Daoy (cell line): ENCODE measurements around a stretch of chr1.

- RAMPAGE, long total RNA: no peak
Measured at GRCh38 chr1:180189871-180190844, 35.5 kb downstream of the QSOX1 start.

- RAMPAGE, long total RNA: no peak
Measured at GRCh38 chr1:180196017-180196845, 33.8 kb upstream of the LHX4 start.

GRCh38 chr1:180197006-180197742, 32.9 kb upstream of the LHX4 start:
- RAMPAGE, long total RNA: no peak

GRCh38 chr1:180269958-180270267, 39.8 kb downstream of the LHX4 start:
- RAMPAGE, long total RNA: no peak

GRCh38 chr1:180530375-180530911, 28.1 kb upstream of the ACBD6 start:
- RAMPAGE, long total RNA: no peak

DNA sequence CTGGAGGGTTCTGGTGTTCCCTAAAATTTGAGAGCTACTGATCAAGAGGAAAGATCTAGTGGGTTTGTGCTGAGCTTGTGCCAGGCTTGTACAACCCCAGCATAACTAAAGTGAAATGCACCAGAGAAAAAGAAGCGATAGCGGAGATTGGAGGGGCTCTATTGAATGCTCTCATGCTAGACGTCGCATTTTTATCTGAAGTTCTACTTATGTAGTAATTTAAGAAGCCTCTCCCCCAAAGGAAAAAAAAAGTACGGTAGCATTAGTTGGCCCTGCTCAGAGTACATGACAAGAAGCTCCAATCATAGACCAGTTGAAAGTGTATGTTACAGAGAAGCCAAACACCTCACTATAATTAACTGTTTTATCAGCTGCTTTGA, 36.6 kb upstream of the ACBD6 start:
- RAMPAGE, long total RNA: no peak

DNA sequence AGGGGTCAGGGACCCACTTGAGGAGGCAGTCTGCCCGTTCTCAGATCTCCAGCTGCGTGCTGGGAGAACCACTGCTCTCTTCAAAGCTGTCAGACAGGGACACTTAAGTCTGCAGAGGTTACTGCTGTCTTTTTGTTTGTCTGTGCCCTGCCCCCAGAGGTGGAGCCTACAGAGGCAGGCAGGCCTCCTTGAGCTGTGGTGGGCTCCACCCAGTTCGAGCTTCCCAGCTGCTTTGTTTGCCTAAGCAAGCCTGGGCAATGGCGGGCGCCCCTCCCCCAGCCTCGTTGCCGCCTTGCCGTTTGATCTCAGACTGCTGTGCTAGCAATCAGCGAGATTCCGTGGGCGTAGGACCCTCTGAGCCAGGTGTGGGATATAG, 40.6 kb upstream of the KIAA1614 start:
- RAMPAGE, long total RNA: no peak

DNA sequence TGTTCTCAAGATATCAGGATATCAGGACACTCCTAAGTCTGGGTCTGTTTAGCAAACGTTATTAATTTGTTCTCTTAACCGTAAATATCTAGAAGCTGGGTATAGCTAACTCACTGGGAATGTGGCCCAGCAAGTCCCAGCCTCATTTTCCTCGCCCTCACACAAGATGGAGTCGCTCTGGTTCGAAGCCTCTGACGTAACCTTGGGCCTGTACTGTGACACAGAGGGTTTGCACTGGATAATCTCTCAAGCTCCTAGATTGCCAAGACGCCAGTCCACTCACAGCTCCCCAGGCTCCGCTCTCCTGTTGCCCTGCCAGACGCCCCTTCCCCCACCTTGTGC, 1.2 kb upstream of the KIAA1614 start:
- RAMPAGE, long total RNA: no peak

GRCh38 chr1:180911871-180912122, 900 bp upstream of the KIAA1614 start:
- RAMPAGE, long total RNA: no peak

GRCh38 chr1:180935460-180936034, 22.9 kb downstream of the KIAA1614 start:
- RAMPAGE, long total RNA: no peak

DNA sequence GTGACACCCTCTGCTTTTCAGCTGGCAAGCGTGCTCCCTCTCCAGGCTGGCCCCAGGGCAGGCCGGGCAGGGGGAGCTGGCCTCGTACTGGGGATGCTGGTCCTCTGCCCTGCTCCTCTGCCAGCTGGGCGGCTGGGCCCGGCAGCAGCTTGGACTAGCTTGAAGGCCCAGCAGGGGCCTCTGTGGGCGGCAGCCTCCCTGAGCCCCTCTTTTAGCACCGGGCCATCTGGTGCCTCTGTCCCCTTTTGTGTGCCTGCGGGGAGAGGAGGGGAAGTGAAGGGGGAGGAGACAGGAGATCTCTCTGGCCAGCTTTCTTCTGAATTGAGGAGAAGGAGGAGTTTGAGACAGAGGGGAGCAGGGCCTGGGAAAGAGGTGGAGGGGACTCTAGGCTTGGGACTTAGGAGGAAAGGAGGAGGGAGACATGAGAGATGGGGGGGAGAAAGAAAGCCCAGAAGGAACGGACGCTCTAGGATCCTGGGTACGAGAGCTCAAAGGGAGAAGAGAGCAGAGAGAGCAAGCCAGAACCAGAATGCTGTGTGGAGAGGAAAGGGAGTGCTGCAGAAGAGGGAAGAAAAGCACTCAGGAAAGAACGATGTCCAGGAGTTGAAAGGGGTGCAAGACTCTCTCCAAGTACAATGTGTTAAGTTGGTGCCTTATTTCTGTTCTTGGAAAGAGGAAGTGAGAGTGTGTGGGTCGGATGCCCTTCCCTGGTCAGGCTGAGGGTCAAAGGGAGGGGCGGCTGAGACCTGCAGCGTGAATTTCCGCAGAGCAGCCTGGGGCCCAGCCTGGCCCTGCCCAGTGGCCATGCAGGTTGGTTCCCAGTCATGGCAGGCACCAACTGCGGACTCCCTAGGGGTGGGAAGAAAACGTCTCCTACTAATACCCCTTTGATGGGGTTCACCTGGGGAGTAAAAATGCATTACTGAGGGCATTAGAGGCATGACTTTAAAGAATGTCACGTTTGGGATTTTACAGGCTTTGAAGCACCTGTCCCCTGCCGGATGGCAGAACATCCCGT, 40.4 kb downstream of the IER5 start:
- RAMPAGE, long total RNA: no peak

- RAMPAGE, long total RNA: no peak
Measured at GRCh38 chr1:181221039-181221404, 132.5 kb downstream of the IER5 start.

GRCh38 chr1:182147259-182147548, 85.7 kb upstream of the ZNF648 start:
- RAMPAGE, long total RNA: no peak

DNA sequence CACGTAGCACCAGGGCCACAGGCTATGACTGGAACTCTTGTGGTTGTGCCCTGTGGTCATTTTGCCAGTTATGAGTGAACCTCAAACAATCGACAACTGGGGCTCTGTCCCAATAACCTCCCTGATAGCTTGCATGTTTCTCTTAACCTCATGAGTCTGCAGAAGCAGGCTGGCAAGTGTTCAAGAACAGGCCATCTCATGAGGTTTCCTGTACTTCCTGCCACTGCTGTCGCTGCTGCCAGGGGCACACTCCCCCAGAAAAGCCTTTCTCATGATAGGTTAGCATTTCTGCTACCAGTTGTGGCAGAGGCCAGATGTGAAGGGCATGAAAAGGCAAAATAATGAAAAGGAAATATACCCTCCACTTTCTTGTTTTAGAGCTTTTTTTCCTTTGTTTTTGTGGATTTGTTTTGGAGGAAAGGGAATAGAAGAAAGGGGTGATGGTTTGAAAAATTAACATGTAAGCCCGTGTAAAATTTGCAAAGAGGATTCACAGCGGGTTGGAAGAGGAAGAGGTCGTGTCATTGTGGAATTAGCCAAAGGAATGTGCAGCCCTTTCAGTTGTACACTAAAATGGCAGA, 132.0 kb downstream of the GLUL start:
- RAMPAGE, long total RNA: no peak

GRCh38 chr1:182278473-182278752, 113.2 kb downstream of the GLUL start:
- RAMPAGE, long total RNA: no peak

DNA sequence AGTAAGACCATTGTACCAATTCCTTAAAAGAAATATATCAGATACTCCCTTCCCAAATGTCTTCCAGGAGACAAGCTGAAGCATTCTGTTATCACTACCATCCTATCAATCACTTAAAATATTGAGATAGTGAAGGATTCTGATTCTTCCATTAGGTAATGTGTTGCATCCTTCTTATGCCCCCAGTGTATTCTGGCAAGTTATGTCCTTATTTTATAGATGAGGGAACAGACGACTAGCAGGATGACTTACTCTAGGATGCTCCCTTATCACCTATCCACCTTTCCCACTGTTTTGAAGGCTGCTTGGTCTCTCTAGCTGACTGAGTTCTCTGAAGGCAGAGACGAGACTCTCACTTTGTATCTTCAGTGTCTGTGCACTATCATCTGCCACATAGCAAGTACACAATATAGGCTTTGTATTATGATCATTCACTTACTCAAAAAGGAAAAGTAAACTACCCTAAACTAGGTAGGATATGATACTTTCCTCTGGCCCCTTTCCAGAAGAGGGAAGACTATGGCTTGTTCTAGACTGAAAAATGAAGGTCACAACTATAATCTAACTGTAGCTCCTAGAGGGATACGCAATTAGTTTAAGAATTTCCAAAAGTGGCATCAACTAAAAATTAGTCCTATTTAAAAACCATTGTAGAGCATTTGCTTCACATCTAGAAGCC, 4.0 kb downstream of the GLUL start:
- RAMPAGE, long total RNA: no peak

- RAMPAGE, long total RNA: no peak
Measured at GRCh38 chr1:182460504-182460995, 10.6 kb downstream of the RGSL1 start.

DNA sequence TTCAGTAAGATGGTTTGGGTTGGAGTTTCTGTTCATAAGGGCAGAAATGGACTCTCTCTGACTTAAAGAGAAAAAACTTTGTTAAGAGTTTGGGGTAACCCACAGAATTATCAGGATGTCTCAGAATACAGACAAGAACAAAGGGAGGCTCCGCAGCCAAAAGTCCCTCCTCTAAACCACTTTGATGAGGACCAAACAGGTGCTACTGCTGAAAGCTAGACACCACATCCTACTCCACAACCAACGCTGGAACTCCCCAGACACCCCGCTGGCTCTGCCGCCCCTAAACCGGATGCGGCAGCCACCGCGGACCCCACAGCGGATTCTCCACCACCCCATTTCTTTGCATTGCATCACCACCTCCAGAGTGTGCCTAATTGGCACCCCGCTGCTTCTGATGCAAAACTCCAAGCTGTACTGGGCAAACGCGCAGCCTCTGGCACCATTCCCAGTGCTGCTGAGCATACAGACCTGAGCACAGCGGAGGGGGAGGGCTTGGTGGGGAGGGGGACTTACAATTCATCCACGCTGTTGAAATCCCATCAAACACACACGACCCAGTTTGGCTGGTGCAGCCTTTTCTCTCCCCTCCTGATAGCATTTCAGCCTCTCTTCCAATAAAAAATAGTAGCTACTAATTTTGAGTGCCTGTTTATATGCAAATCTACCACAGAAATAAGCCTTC, 11.9 kb upstream of the RGS16 start:
- RAMPAGE, long total RNA: no peak

- RAMPAGE, long total RNA: no peak
Measured at GRCh38 chr1:182858427-182859694, 19.7 kb downstream of the DHX9 start.

DNA sequence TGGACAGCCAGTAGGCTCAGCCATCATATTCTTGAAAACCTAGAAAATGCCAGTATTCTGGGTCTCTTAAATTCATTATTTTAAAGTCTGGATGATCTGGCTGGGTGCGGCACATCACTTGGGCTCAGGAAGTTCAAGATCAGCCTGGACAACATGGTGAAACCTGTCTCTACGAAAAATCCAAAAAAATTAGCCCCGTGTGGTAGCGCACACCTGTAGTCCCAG, 44.7 kb downstream of the DHX9 start:
- RAMPAGE, long total RNA: no peak